SK-N-SH (cell line): ENCODE results near the genes CYB5R3, BIK and TSPO.

GRCh38 chr22:42078621-42079008, 885 bp upstream of the SMDT1 start:
- RRBS = no CpG with 5 or more reads among the region's 8 CpGs
CAGE:
- cytosol, long polyA plus RNA = no peak
- long polyA plus RNA = no peak
- nucleus, long polyA plus RNA = no peak

GRCh38 chr22:42129270-42129762, 1.3 kb downstream of the CYP2D6 start:
- RRBS = no CpG with 5 or more reads among the region's 30 CpGs
CAGE:
- cytosol, long polyA plus RNA = no peak
- long polyA plus RNA = no peak
- nucleus, long polyA plus RNA = no peak

- RRBS = no CpG with 5 or more reads among the region's 2 CpGs
CAGE:
- cytosol, long polyA plus RNA = no peak
- long polyA plus RNA = no peak
- nucleus, long polyA plus RNA = no peak
Measured at GRCh38 chr22:42316100-42316395, 45.6 kb upstream of the TCF20 start.

GRCh38 chr22:42326695-42327221, 56.3 kb upstream of the TCF20 start:
- RRBS = no CpG with 5 or more reads among the region's 14 CpGs
CAGE:
- cytosol, long polyA plus RNA = no peak
- long polyA plus RNA = no peak
- nucleus, long polyA plus RNA = no peak

- RRBS = 95% methylated on average over 5 of the region's 22 CpGs
CAGE:
- cytosol, long polyA plus RNA = no peak
- long polyA plus RNA = no peak
- nucleus, long polyA plus RNA = no peak
Measured at GRCh38 chr22:42338453-42338803, 68.0 kb upstream of the TCF20 start.

GRCh38 chr22:42403844-42404495, 28.2 kb downstream of the NFAM1 start:
- RRBS = 75% methylated on average over 3 of the region's 14 CpGs
CAGE:
- cytosol, long polyA plus RNA = no peak
- long polyA plus RNA = no peak
- nucleus, long polyA plus RNA = no peak

DNA sequence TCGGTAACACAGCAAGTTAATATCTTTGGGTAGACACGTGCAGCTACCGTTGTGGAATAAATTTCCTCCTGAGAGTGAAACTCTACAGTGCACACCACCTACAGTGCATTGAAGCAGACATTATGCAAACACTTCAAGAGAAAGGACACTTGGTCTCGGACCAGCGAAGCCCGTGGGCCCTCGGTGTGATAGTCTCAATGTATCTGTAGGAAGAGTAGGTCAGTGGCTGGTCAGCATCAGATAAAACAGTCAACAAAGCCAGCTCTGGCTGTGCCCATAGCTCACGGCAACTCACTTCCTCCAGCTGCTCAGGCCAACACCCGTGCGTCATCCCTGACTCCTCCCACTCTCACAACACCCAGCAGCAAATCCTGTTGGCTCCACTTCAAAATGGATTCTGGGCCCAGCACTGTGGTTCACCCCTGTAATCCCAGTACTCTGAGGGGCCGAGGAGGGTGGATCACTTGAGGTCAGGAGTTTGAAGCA, 14.4 kb upstream of the SERHL2 start:
- RRBS = no CpG with 5 or more reads among the region's 11 CpGs
CAGE:
- cytosol, long polyA plus RNA = no peak
- long polyA plus RNA = no peak
- nucleus, long polyA plus RNA = no peak

- RRBS = 3% methylated on average over 38 of the region's 101 CpGs
CAGE:
- cytosol, long polyA plus RNA = start-site peak on the minus strand at chr22:42649337-42649397, 184 and 409 reads in 2 replicates
- long polyA plus RNA = start-site peak on the minus strand at chr22:42649338-42649387, 113 and 276 reads in 2 replicates
- nucleus, long polyA plus RNA = start-site peak on the minus strand at chr22:42649338-42649397, 26 and 233 reads in 2 replicates
Measured at GRCh38 chr22:42649052-42649932, at the start of gene CYB5R3. Gene CYB5R3, minus strand, starts transcription at chr22:42649392.

DNA sequence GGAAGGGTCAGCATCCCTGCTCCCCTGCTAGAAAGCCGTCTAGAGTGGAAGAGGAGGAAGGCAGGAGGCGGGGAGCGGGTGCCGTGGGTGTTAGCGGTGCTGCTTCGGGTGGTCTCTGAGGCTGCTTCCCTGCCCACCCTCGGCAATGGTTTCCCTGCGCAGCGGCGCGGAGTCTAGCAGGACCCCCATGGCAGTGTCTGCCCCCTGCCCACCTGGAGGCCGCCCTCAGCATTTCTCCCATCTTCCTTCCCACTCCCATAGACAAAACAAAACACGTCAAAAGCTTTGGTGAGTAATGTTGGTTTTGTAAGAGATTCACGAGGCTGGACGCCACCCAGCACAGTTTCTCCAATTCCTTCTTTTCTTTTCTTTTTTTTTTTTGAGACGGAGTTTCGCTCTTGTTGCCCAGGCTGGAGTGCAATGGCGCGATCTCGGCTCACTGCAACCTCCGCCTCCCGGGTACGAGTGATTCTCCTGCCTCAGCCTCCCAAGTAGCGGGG, 38.6 kb upstream of the A4GALT start:
- RRBS = no CpG with 5 or more reads among the region's 24 CpGs
CAGE:
- cytosol, long polyA plus RNA = no peak
- long polyA plus RNA = no peak
- nucleus, long polyA plus RNA = no peak

GRCh38 chr22:42890880-42891330, 33.8 kb upstream of the ARFGAP3 start:
- RRBS = no CpG with 5 or more reads among the region's 15 CpGs
CAGE:
- cytosol, long polyA plus RNA = no peak
- long polyA plus RNA = no peak
- nucleus, long polyA plus RNA = no peak

GRCh38 chr22:42946834-42947610, 67.9 kb downstream of the PACSIN2 start:
- RRBS = no CpG with 5 or more reads among the region's 17 CpGs
CAGE:
- cytosol, long polyA plus RNA = no peak
- long polyA plus RNA = no peak
- nucleus, long polyA plus RNA = no peak

DNA sequence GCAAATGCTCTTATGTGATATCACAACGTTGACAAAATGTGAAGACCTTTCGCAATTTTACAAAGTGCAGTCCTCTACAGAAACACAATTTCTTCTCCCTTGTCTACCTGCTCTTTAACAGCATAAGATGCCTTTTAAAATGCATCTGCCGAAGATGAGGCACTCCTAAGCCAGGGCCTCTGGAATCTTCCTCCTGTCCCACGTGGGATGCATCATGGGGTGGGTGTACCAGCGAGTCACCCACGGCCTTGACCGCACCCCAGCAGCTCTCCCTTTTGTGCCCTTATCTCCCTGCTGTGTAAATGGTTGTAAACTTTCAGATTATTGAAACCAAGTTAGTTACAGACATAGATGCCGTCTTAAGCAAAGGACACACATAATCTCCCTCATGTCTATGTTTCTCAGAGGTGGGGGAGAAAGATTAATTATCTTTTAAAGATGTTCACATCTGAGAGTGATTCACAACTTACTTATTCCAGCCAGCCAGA, 11.3 kb downstream of the PACSIN2 start:
- RRBS = no CpG with 5 or more reads among the region's 8 CpGs
CAGE:
- cytosol, long polyA plus RNA = no peak
- long polyA plus RNA = no peak
- nucleus, long polyA plus RNA = no peak

DNA sequence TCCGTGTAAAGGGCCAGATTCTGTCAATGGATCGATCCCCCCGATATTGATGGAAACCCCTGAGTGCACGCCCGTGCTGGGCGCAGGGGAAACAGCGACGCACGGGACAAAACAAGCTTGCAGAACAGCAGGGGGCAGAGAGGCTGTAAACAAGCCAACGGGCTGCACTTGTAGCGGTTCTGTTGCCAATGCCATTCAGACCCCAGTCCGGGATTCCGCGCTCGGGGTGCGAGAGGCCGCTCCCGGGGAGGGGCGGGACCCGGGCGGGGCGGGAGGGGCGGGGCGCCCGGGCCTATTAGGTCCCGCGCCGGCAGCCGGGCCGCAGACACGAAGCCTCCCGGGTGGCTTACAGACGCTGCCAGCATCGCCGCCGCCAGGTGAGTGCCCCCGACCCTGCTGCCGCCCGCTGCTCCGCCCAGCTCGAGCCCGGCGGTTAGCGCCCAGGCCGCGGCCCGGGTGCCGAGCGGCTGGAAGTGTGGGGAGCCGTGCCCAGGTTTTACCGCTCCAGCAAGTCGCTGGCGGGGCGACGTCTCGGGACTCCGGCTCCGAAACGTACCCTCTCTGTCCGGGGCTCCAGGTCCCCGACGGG, at the start of gene BIK:
Gene BIK, plus strand, starts transcription at position 324 of the 589 bp plus-strand sequence.
- RRBS = 2% methylated on average over 26 of the region's 62 CpGs
CAGE:
- cytosol, long polyA plus RNA = no peak
- long polyA plus RNA = no peak
- nucleus, long polyA plus RNA = no peak

- RRBS = 7% methylated on average over 26 of the region's 82 CpGs
CAGE:
- cytosol, long polyA plus RNA = no peak
- long polyA plus RNA = no peak
- nucleus, long polyA plus RNA = no peak
Measured at GRCh38 chr22:43111016-43111835, 676 bp downstream of the BIK start.

- RRBS = no CpG with 5 or more reads among the region's 13 CpGs
CAGE:
- cytosol, long polyA plus RNA = no peak
- long polyA plus RNA = no peak
- nucleus, long polyA plus RNA = no peak
Measured at GRCh38 chr22:43113565-43114312, 3.2 kb downstream of the BIK start.

- RRBS = 84% methylated on average over 6 of the region's 14 CpGs
CAGE:
- cytosol, long polyA plus RNA = no peak
- long polyA plus RNA = no peak
- nucleus, long polyA plus RNA = no peak
Measured at GRCh38 chr22:43128143-43128597, 15.0 kb downstream of the MCAT start.

- RRBS = 2% methylated on average over 11 of the region's 62 CpGs
CAGE:
- cytosol, long polyA plus RNA = start-site peak on the plus strand at chr22:43151520-43151587, 7,166 and 8,779 reads in 2 replicates
- long polyA plus RNA = start-site peak on the plus strand at chr22:43151520-43151587, 8,688 and 7,078 reads in 2 replicates
- nucleus, long polyA plus RNA = start-site peak on the plus strand at chr22:43151530-43151585, 3,371 and 3,203 reads in 2 replicates
Measured at GRCh38 chr22:43150890-43151694, at the start of gene TSPO. Gene TSPO, plus strand, starts transcription at chr22:43151559.

DNA sequence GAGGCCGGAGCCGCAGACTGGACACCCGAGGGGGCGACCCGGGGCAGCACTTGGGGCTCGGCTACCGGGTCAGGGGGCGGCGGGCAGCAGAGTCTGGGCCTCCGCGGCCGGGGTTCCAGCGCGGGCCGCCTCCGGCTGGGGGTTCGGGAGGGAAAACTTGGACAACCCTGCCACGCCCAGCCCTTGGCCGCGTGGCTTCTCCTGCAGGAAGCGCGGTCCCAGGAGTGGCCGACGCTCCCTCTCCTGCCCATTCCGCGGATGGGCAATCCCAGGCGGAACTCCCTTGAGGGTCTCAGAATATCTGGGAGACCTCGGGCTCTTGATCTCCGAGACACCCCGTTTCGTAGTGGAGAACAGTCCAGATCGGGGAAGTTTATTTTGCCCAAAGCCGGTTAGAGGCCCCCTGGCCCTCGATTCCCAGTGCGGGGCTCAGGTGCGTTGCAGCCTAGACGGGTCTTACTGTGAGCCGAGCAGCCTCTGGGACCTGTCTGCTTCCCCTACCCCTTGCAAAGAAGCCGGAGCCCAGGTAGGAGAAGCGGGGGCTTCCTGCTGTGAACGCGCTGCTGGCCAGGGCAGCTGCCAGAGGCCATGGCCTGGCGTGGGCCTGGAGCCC, 442 bp downstream of the TSPO start:
- RRBS = 1% methylated on average over 6 of the region's 43 CpGs
CAGE:
- cytosol, long polyA plus RNA = no peak
- long polyA plus RNA = no peak
- nucleus, long polyA plus RNA = no peak

GRCh38 chr22:43233370-43234195, 46.6 kb upstream of the TTLL12 start:
- RRBS = no CpG with 5 or more reads among the region's 20 CpGs
CAGE:
- cytosol, long polyA plus RNA = no peak
- long polyA plus RNA = no peak
- nucleus, long polyA plus RNA = no peak

GRCh38 chr22:43272750-43273213, 70.4 kb downstream of the SCUBE1 start:
- RRBS = no CpG with 5 or more reads among the region's 13 CpGs
CAGE:
- cytosol, long polyA plus RNA = no peak
- long polyA plus RNA = no peak
- nucleus, long polyA plus RNA = no peak